SK-N-SH (cell line): ENCODE measurements around the gene ARFGEF2.

- RRBS: no CpG with 5 or more reads among the region's 10 CpGs
CAGE:
- cytosol, long polyA plus RNA: no peak
- long polyA plus RNA: no peak
- nucleus, long polyA plus RNA: no peak
Observed at GRCh38 chr20:47521246-47521729, 19.6 kb downstream of the NCOA3 start.

DNA sequence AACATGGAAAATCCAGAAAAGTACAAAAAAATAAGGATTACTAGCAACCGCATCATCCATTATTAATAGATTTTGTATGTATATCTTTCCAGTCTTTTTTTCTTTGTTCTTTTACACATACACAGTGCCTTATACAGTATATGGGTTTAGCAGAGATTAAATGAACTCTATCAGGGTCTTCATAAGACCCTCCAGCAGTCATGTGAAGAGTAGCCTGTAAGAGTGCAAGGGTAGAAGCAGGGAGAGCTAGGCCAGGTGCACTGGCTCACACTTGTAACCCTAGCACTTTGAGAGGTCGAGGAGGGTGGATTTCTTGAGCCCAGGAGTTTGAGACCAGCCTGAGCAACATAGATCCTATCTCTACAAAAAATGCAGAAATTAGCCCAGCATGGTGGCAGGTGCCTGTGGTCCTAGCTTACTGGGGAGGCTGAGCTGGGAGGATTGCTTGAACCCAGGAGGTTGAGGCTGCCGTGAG is 31.7 kb downstream of the NCOA3 start:
- RRBS: no CpG with 5 or more reads among the region's 3 CpGs
CAGE:
- cytosol, long polyA plus RNA: no peak
- long polyA plus RNA: no peak
- nucleus, long polyA plus RNA: no peak

GRCh38 chr20:47844170-47844865 is 59.0 kb upstream of the SULF2 start:
- RRBS: no CpG with 5 or more reads among the region's 3 CpGs
CAGE:
- cytosol, long polyA plus RNA: no peak
- long polyA plus RNA: no peak
- nucleus, long polyA plus RNA: no peak

DNA sequence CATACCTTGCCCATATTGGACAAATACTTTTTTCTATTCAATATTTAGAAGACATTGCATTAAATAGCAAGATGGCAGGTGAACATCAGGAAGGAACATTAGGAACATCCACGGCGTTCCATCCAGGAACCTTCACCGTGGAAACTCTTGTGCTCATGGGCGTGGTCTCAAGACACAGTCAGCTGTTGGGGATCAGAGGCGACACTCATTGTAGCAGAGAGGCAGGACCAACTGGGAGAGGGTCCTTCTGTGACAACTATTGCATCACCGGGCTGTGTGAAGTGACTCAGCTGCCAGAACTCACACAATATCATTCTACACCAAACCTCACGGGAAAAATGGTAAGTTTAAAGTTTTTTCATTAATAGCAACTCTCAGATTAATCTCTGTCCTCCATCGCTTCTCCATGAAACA is 334.8 kb upstream of the SULF2 start:
- RRBS: no CpG with 5 or more reads among the region's 8 CpGs
CAGE:
- cytosol, long polyA plus RNA: no peak
- long polyA plus RNA: no peak
- nucleus, long polyA plus RNA: no peak

GRCh38 chr20:48373995-48374260 is 453.9 kb downstream of the PREX1 start:
- RRBS: no CpG with 5 or more reads among the region's 8 CpGs
CAGE:
- cytosol, long polyA plus RNA: no peak
- long polyA plus RNA: no peak
- nucleus, long polyA plus RNA: no peak

- RRBS: no CpG with 5 or more reads among the region's 28 CpGs
CAGE:
- cytosol, long polyA plus RNA: no peak
- long polyA plus RNA: no peak
- nucleus, long polyA plus RNA: no peak
Observed at GRCh38 chr20:48636195-48636845, 191.5 kb downstream of the PREX1 start.

DNA sequence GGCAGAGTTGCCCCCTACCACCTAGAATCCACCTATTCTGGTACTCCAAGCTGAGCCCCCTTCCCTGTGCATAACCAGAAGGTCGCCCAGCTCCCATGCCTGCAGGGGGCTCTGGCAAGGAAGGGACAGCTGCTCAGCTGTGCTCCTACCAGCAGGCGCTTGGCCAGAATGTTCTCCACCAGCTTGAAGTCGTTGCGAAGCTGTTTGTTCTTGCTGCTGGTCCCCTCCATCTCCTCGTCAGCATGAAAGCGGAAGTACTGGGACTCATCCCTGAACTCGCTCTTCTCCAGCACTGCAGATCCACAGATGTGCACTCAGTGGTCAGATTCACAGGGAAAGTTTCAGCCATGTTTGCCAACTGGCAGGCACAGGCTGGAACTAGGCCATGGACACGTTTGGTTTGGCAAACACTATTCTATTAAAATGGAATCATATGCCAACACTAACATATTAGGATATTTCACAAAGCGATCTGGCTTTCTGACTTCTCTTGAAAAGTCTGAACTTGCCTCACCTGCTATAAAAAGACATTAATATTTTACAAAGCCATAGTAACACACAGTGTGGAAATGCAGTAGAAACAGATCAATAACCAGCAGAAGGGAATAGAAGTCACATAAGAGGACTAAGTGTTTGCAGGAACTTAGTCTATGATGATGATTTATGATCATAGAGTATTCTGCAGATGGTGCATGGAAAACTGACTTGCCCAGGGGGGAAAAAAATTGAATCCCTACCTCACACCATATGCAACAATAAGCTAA is 167.8 kb downstream of the PREX1 start:
- RRBS: no CpG with 5 or more reads among the region's 9 CpGs
CAGE:
- cytosol, long polyA plus RNA: no peak
- long polyA plus RNA: no peak
- nucleus, long polyA plus RNA: no peak

GRCh38 chr20:48686918-48687587 is 140.7 kb downstream of the PREX1 start:
- RRBS: 96% methylated on average over 3 of the region's 11 CpGs
CAGE:
- cytosol, long polyA plus RNA: no peak
- long polyA plus RNA: no peak
- nucleus, long polyA plus RNA: no peak

- RRBS: no CpG with 5 or more reads among the region's 18 CpGs
CAGE:
- cytosol, long polyA plus RNA: no peak
- long polyA plus RNA: no peak
- nucleus, long polyA plus RNA: no peak
Observed at GRCh38 chr20:48715968-48716841, 111.6 kb downstream of the PREX1 start.

DNA sequence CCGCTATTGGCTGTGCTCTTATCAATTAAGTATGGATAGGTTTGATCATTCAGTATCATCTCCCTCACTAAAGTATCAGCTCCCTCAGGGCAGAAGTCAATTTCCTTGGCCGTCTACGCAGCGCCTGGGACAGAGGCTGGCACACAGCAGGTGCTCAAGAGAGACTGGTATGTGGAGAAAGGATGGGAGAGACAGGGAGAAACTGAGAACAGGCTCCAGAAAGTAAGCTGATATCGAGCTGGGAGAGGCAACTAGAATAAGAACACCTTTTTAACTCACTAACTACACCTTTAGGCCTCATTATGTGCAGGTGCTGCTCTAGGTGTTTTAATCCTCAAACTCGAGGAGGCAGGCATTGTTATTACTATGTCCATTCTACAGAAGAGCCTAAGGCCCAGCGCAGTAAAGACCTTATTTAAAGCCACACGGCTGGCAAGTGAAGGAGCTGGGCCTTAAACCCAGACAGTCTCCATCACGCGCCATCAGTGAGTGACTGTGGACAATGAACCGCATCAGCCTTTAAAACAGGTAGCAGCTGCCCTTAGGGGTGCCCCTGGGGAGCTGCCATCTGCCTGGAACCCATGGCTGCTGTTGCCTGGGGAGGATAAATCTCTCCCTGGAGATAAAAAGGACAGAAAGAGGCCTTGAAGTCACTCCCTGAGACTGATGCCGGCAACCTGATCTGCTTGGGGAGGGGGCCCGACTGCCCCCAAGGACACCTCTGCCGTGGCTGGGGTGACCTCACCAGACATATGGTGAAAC is 73.7 kb downstream of the PREX1 start:
- RRBS: no CpG with 5 or more reads among the region's 14 CpGs
CAGE:
- cytosol, long polyA plus RNA: no peak
- long polyA plus RNA: no peak
- nucleus, long polyA plus RNA: no peak

DNA sequence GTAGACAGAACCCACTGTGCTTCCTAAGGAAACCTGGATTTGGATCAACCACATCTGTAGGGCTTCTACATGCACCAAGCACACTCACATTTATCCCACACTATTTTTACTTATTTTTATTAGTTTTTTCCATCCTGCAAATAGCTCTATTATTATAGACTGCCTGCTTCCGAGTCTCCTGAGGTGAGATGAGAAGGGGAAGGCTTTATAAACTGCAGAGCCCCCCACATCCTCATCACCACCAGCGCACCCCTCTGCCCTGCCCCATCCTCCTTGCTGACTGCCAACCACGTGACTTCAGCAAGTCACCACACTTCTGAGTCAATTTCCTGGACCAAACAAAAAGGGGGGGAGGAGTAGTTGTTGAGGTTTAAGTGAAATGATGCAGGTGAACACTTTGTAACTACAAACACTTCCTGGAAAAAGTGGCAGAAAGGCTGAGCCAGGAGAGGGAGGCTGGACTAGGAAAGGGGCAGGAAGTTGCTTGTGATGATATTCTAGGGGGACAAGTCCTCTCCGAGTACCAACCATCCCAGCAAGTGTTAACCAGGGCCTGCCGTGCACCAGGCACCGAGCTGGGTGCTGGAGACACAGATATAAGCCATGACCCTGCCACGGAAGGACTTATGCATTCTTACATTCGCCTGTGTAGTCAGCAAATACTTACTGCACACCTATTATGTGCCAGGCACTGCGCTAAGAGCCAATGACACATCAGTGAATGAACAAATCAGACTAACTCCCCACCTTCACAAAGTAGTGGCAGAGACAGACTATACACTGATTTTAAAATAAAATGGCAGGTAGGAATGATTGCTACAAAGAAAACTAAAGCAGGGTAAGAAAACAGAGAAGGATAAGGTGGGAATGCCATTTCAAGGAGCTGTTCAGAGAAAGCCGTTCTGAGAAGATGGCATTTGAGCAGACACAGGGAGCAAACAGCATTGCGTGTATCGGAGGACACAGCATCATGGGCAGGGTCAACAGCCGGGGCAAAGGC is 67.3 kb downstream of the PREX1 start:
- RRBS: no CpG with 5 or more reads among the region's 13 CpGs
CAGE:
- cytosol, long polyA plus RNA: no peak
- long polyA plus RNA: no peak
- nucleus, long polyA plus RNA: no peak

- RRBS: 94% methylated on average over 3 of the region's 12 CpGs
CAGE:
- cytosol, long polyA plus RNA: no peak
- long polyA plus RNA: no peak
- nucleus, long polyA plus RNA: no peak
Observed at GRCh38 chr20:48822734-48823466, 4.9 kb downstream of the PREX1 start.

- RRBS: no CpG with 5 or more reads among the region's 3 CpGs
CAGE:
- cytosol, long polyA plus RNA: no peak
- long polyA plus RNA: no peak
- nucleus, long polyA plus RNA: no peak
Observed at GRCh38 chr20:48911171-48911523, 10.4 kb upstream of the ARFGEF2 start.

DNA sequence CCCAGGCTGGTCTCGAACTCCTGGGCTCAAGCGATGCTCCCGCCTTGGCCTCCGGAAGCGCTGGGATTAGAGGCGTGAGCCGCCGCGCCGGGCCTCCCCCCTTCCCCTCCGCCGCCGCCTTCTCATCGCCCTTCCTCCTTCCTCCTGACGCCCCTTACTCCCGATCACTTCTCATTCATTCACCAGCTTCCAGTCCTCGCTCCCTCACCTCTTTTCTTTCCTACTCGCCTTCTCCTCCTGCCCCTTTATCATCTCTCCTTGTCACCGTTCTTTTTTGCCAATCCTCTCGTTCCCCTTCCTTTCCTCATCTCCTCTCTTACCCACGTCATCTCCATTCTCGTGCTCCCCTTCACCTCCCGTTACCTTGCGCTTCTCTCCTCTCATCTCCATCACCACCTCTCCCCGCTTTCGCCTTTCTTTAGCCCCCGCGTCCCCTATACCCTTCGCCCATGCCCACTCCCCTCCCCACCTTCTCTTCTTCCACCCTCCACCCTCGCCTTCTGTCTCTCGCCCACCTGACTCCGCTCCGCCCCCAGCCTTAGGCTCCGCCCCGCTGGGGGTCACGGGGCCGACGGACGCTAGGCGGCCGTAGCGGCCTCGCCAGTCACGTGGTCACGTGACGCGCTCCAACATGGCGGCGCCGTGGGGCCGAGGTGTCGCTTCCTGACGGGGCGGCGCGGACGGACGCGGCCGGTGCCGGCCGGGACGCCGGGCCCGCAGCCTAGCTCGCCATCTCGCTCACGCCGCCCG is at the start of gene ARFGEF2:
Gene ARFGEF2, plus strand, starts transcription at position 607 of the 750 bp plus-strand sequence.
- RRBS: under 1% methylated on average over 7 of the region's 70 CpGs
CAGE:
- cytosol, long polyA plus RNA: no peak
- long polyA plus RNA: no peak
- nucleus, long polyA plus RNA: no peak

DNA sequence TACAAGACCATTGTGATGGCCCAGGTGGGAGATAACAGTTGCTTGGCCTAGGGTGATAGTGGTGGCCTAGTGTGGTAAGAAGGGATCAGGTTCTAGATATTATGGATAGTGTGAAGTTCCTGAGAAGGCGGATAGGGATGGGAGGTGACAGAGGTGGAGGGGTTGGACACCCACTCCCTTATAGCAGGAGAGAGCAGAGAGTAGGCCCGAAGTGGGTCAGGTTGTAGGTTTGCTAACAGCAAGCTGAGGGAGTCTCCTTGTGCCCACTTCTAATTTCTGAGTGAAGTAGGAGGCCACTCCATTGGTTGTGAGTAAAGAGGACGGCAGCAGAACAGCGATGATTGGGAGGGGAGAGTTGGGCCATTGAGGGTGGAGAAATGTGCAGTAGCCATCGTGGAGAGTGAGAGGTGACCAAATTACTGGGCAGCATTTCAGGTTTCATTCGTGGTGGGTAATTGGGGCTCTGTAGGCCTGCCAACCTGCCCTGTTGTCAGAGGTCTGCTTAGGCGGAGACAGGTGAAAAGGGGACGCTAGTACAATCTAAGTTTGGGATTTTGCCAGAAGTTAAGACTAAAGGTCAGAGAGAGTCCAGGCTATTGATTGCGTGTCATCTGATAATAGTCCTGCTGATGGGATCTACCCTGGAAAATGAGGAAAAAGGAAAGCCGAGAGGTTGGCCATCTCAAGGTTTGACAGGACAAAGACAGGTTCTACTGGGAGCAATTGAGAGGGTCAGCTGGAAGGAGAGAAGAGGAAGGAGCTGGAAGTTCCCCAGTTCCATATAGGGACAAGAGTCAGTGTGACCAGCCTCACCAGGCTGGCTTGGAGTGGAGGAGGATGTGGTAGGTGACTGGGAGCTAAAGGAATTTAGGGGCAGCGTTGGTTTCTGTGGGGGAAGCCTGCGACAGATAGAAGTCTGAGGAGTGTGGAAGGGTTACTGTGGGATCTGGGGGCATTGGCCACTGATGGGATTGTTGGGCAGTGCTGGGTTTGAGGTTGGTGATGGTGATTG is 10.8 kb downstream of the ARFGEF2 start:
- RRBS: no CpG with 5 or more reads among the region's 12 CpGs
CAGE:
- cytosol, long polyA plus RNA: no peak
- long polyA plus RNA: no peak
- nucleus, long polyA plus RNA: no peak

- RRBS: no CpG with 5 or more reads among the region's 16 CpGs
CAGE:
- cytosol, long polyA plus RNA: no peak
- long polyA plus RNA: no peak
- nucleus, long polyA plus RNA: no peak
Observed at GRCh38 chr20:49102207-49103425, 56.5 kb downstream of the CSE1L start.

DNA sequence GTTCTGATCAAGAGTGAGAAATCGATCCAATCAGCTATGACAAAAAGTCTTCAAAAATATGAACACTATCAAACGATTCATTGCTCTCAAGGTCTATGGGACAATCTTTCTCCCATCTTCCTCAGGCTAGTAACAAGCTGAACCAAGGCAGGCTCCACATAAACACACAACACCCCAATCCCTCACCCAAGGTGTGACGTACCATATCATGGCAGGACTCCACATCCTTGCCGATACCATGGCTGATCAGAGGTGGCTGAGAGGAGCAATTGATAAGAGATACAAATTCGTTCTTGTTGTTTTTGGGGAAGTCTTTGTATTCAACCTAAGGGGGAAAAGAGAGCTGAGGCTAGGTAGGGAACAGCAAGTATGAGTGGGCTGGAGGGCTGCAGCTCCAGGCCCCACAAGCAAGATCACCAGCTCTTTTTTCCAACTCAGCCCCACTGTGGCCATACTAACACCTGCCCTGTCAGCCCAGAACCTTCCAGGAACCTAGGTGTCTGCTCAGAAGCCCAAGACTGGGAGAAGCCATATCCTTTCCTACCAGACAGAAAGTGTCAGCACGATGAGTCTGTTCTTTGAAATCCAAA is 70.9 kb downstream of the CSE1L start:
- RRBS: no CpG with 5 or more reads among the region's 6 CpGs
CAGE:
- cytosol, long polyA plus RNA: no peak
- long polyA plus RNA: no peak
- nucleus, long polyA plus RNA: no peak

DNA sequence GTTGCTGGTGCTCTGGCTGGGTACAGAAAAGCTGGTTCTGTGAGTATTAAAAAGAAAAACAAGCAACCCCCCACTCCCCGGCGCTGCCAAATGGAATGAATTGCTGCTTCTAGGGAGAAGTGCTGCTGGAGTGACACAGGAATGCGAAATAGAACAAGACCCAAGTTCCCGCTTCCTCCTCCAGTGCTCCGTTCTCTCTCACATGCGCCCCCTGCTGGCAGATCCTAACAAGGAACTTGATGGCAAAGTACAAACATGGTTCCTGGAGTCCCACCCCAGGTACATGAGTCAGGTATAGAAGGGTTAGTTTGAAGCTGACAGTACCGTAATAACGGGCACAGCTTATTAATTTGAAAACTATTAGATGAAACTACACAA is 2.1 kb upstream of the DDX27 start:
- RRBS: no CpG with 5 or more reads among the region's 8 CpGs
CAGE:
- cytosol, long polyA plus RNA: no peak
- long polyA plus RNA: no peak
- nucleus, long polyA plus RNA: no peak

DNA sequence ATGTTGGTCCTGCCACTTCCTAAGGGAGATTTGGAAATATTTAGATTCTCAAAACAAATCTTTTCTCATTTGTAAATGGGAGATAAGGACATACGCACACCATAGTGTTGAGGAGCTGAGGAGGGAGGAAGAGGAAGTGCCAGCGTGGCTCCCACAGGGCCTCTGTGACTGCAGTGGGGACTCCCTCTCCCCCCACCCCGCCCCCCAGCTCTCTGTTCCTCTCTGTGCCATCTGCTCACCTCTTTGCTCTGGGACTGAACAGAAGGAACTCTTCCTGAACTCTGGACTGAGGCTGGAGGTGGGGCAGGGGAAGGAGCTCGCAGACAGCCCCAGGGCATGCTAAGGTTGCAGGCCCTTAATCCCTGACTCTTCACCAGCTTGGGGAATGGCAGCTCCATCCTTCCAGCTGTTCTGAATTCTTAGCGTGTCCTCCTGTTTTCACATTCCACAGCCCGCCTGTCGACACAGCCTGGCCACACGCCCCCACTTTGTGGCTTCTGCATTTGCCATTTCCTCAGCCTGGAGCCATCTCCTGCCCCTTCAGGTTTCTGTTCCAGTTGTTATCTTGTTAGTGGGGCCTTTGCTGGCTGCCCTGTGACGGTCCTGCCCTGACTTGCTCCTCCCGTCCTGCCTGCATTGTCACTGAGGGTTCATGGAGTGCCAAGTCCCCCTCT is 11.5 kb downstream of the DDX27 start:
- RRBS: no CpG with 5 or more reads among the region's 10 CpGs
CAGE:
- cytosol, long polyA plus RNA: no peak
- long polyA plus RNA: no peak
- nucleus, long polyA plus RNA: no peak

GRCh38 chr20:49255802-49256039 is 22.1 kb downstream of the ZNFX1 start:
- RRBS: no CpG with 5 or more reads among the region's 7 CpGs
CAGE:
- cytosol, long polyA plus RNA: no peak
- long polyA plus RNA: no peak
- nucleus, long polyA plus RNA: no peak